MCF 10A (cell line): ENCODE measurements around the genes PLCG2, MBTPS1, TAF1C and MEAK7.

DNA sequence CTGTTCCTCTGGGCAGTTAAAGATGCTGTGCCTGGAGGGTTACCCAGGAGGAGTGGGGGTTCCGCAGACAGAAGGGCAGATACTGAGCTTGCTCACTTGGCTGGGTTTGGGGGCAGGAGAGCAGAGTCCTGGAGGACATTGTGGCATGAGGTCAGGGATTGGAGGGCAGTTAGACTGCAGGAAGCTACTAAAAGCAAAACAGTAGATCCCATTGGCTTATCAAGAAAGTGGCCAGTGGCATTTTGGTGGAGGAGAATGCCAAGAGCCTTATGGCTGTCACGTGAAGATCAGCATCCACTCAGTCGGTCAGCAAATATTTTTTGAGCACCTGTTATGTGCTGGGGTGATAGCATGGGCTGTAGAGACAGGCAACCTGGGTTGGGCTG lies 101.4 kb upstream of the PLCG2 start:
- PRO-cap, result no peak
- RRBS, result no CpG with 5 or more reads among the region's 3 CpGs

DNA sequence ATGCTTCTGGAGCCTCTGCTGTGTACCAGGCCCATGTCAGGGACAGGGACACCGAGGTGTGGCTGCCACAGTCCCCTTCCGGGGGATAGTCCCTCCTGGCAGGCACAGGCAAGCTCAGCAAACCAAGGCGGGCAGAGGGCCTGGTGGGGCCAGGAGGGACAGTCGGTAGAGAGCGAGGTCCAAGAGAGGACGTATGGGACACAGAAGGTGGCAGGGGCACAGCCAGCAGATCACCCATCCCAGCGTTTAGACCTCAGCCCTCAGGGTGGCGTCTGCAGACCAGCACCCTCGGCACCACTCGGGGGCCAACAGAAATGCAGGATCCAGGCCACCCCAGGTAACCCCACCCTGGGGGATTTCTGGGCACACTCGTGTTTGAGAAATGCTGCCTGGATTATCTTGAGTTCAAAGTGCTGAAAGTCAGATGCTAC lies 71.1 kb upstream of the PLCG2 start:
- PRO-cap, result no peak
- RRBS, result no CpG with 5 or more reads among the region's 11 CpGs

GRCh38 chr16:81709812-81710289 lies 69.2 kb upstream of the PLCG2 start:
- PRO-cap, result no peak
- RRBS, result no CpG with 5 or more reads among the region's 23 CpGs

DNA sequence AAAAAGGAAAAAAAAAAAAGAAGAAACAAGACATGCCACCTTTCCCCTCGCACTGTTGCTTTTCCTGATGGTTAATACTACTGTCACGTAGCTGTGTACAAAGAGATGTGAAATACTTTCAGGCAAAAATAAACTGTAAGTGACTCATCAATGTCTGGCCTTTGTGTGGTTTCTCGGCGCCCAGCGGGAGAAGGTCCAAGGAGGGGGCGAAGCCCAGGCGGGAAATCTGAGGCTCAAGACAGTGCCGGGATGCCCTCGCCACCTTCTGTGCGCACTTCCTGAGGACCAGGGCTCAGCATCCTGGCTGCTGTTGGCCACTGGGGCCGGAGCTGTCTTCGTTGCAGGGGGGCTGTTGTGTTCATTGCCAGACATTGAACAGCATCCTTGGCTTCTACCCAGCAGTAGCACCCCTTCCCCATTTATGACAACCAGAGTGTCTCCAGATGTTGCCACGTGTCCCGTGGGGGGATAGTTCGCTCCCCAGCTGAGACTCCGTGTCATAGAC lies 67.4 kb upstream of the PLCG2 start:
- PRO-cap, result no peak
- RRBS, result 2% methylated on average over 4 of the region's 16 CpGs

DNA sequence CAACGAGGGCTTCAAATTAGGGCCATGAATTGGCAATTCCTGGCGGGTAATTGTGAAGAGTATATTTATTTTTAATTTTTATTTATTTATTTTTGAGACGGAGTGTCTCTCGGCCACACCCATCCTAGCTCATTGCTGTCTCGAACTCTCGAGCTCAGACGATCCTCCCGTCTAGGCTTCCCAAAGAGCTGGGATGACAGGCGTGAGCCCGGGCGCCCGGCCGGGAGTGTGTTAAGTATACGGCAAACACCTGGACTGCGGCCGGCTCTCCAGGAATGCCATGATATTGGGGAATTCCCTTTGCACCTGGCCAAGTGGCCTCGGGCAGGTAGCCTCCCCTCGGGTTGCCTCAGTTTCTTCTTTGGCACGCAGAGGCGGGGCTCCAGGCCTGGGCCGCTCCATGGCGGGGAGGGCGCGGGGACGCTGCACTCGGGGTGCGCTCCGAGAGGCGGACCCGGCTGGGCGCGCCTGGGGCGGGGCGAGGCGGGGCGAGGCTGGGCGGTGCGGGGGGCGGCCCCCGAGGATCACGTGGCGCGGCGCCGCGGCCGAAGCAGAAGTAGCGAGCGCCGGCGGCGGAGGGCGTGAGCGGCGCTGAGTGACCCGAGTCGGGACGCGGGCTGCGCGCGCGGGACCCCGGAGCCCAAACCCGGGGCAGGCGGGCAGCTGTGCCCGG lies at the start of gene PLCG2:
TSS of gene PLCG2 (plus strand) at position 553 of the 673 bp plus-strand sequence.
- PRO-cap, result bidirectional peak, plus-strand start at position 582 of the sequence, minus-strand start at position 427 of the sequence
- RRBS, result under 1% methylated on average over 15 of the region's 67 CpGs

DNA sequence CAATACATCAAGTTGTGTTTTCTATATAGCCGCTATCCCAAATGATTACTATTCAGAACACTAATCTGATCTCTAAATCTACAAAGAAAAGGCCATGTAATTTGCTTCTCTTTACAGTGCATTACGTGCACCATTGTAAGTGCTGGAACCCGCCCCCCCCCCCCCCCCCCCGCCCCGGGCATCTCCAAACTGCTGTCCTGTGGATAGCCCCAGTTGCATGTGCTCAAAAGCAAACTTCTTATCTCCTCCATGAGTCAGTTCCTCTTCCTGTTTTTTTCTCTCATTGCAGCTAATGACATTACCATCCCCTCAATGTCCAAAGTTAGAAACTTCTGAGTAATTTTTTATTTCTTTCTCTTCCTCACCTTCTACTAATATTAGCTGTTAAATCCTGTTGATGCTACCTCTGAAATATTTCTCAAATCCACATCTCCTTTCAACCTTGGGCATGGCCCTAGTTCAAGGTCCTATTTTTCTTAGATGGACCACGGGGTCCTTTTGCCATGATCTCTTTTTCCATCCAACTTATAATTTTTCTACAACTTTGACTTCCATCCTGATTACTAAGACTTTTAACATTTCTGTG lies 74.1 kb downstream of the CDH13 start:
- PRO-cap, result no peak
- RRBS, result no CpG with 5 or more reads among the region's 6 CpGs

DNA sequence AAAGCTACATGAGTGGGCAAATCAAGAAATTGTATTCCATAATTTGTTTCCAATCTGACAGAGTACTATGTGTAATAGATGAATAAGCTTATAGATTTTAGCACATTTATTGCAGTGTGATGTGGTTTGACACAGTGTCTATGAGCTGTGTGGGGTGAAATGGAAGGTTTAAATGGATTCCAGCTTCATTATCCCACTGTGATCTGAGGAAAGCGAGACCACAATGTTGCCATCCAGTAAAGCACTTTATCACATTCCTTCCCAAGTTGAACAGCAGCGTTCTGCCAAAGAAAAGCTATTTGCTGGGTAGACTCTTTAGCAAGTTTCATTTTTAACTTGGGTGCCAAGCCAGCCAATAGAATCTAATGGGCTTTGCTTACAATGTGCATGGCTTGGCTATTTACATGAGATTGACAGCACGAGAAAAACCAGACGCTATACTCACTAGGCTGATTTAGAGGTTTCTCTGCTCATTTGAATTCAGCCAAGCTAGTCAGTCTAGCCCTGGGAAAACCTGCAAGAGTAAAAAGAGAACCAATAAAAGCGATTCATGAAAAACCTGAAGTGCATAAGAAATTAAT lies 108.8 kb downstream of the CDH13 start:
- PRO-cap, result no peak
- RRBS, result no CpG with 5 or more reads among the region's 5 CpGs

GRCh38 chr16:82783788-82784661 lies 157.3 kb downstream of the CDH13 start:
- PRO-cap, result no peak
- RRBS, result no CpG with 5 or more reads among the region's 10 CpGs

- PRO-cap, result no peak
- RRBS, result no CpG with 5 or more reads among the region's 5 CpGs
These were observed 518.9 kb upstream of the HSBP1 start for GRCh38 chr16:83288883-83289233.

- PRO-cap, result no peak
- RRBS, result no CpG with 5 or more reads among the region's 19 CpGs
These were observed 170.7 kb upstream of the HSBP1 start for GRCh38 chr16:83637028-83637502.

- PRO-cap, result no peak
- RRBS, result no CpG with 5 or more reads among the region's 7 CpGs
These were observed 7.8 kb upstream of the HSBP1 start for GRCh38 chr16:83800005-83800305.

DNA sequence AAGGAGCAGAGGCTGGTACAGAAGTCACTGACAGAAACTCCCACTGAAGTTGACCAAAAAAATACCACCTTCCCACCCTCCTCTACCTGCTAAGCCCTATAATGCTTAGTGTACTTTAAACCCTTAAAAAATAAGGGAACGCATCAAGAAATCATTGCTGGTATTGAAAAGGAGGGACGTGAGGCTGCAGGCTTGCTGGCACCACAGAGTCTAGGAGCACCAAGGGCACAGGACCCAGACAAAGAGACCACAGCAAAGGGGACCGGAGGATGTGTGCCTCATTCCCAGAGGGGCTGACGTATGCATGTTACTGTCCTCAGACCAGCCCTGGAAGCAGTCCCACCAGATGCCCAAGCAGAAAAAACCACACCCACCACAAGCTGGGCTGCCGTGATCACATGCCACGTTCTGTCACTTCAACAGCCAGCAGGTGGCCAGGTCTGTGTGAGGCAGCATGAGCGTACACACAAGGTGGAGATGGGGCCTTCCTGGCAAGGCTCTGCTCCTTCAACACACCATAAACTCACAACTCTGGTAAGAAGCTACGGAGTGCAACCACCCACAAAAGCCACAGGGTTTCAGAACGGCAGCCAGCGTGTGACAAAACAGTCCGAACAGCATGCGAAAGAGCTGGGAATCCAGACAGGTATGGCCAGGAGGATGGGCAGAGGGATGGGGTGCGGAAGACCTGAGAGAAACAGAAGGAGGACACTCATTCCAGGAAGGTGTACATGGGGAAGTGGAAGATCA lies 28.1 kb downstream of the MBTPS1 start:
- PRO-cap, result no peak
- RRBS, result no CpG with 5 or more reads among the region's 13 CpGs

DNA sequence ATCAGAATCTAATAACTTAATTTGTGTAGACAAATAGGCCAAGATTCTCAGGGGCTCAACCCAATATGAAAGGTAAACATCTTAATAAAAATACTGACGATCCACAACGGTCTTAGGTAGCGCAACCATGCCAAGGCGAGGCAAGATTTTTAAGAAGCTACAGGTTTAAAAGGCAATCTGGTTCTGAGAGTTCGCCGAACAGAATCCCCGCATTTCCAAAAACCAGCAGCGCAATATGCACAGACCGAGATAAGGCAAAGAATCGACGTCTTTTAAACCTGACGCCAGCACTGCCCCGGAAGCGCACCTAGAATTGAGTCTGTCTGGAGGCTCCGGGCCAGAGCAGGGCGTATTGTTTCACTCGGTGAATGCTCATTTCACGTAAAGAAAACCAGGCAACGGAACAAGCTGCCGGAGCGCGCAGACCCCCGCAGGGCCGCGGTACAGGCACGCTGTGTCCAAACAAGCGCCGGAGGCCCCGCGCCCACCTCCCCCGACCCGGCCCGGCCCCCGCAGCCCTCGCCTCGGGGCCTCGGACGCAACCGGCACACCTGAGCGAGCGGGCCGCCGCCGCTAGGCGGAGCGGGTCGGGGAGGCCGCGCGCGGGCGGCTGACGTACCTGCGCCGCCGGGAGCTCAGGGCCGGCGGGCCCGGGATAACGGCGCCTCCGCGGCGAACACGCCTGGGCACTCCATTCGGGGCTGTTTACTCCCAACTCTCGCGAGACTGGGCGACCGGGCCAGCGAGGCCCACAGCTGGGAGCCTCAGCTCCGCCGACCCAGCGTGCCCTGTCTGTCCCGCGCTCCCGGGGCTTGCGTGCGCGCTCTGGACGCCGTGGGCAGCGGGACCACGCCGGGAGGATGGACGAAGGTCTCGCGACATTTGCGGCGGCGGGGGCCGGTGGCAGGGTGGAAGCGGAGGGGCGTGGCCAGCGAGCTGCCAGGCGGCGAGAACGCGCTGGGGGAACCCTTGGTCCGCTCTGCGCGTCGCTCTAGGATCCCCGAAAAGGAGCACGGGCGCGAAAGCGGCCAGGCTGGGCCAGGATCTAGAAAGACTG lies at the start of gene MBTPS1:
TSS of gene MBTPS1 (minus strand) at position 827 of the 1,057 bp plus-strand sequence.
- PRO-cap, result bidirectional peak, plus-strand start at position 316 of the sequence, minus-strand start at position 274 of the sequence; bidirectional peak, plus-strand start at position 931 of the sequence, minus-strand start at position 707 of the sequence
- RRBS, result under 1% methylated on average over 69 of the region's 108 CpGs

GRCh38 chr16:84186435-84187427 lies at the start of gene TAF1C:
Gene TAF1C (minus strand): TSS chr16:84187057.
- PRO-cap, result bidirectional peak, plus-strand start at chr16:84187134, minus-strand start at chr16:84187037
- RRBS, result under 1% methylated on average over 30 of the region's 66 CpGs

DNA sequence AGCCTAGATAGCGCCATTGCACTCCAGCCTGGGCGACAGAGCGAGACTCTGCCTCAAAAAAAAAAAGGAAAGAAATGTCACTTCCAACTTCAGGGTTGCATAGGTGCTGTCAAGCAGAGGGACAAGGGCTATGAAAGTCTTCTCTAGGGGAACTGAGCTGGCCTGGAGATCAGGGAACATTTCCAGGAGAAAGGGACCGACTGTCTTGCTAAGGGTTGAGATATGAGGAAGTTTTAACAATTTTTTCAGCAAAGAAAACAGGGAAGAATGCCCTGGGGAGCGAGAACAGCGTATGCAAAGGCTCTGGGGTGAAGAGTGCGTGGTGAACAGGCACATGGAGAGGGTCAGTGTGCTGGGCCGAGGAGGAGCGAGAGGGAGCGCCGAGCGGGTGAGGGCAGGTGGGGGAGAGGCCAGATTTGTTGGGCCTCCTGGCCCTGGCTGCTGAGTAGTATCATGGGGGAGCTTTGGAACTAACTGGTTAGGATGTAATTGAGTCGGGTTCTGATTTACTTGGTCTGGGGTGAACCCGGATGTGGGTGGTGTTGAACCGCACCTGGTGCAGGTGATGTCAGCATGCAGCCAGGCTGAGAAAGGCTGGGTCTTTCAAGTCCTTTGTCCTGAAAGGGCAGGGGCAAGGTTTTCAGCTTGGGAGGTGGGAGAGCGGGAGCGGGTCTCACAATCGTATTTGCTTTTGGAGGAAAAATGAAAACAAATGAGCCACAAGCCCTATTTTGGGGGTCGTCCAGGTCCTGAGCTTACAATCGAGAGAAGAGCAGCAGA lies 11.3 kb upstream of the WFDC1 start:
- PRO-cap, result no peak
- RRBS, result no CpG with 5 or more reads among the region's 20 CpGs

- PRO-cap, result no peak
- RRBS, result no CpG with 5 or more reads among the region's 11 CpGs
These were observed 2.4 kb upstream of the WFDC1 start for GRCh38 chr16:84292222-84292661.

GRCh38 chr16:84443450-84443873 lies 61.0 kb downstream of the MEAK7 start:
- PRO-cap, result no peak
- RRBS, result no CpG with 5 or more reads among the region's 11 CpGs

DNA sequence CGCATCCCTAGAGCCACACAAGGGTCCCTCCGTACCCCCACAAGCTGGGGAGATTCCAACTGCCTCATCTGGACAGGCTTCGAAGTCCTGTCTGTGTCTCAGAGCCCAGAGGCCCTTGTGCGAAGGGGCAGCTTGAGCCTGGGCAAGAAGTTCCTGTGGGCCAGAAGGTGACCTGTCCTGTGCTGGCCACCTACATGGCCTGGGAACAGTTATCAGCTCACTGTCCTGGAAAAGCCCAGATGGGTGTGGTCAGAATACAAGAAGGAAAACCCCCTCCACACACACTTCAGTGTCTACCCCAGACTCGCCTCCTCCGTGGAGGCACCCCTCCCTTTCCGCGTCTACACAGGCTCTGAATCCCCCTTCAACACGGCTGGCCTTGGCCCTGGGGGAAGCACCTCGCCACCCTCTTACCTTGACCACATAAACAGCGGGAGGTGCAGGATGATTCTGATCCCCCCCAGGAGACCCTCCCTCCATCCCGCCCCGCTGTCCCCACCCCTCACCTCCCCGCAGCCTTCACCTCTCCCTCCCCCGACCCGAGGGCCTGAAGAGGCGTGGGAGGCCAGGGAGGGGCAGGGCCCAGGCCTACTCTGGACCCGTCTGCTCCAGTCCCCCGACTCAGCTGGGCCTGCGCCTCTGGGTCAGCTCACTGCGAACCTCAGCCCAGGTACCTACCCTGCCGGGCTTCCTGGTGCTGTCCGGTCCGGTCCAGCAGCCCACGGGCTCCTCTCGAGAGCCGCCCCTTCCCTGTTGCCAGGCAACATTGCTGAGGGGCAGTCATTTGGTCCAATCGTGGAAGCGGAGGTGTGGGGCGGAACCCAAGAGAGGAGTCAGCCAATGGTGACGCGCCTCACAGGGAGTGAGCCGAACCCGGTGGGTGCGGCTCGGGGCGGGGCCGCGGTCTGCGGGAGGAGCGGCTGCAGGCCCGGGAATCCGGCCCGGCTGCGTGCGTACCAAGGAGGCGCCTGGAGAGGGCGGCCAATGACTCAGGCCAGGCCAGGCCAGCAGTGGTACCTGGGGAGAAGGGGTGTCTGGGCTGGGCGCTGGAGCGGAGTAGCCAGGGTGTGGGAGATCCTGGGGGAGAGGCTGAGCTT lies at the start of gene MEAK7:
TSS of gene MEAK7 (minus strand) at position 737 of the 1,097 bp plus-strand sequence.
- PRO-cap, result bidirectional peak, plus-strand start at position 363 of the sequence, minus-strand start at position 354 of the sequence; bidirectional peak, plus-strand start at position 945 of the sequence, minus-strand start at position 696 of the sequence
- RRBS, result under 1% methylated on average over 9 of the region's 50 CpGs

GRCh38 chr16:84618508-84619173 lies 763 bp upstream of the COTL1 start:
- PRO-cap, result no peak
- RRBS, result no CpG with 5 or more reads among the region's 10 CpGs

GRCh38 chr16:84659478-84660253 lies 11.4 kb downstream of the KLHL36 start:
- PRO-cap, result no peak
- RRBS, result 91% methylated on average over 15 of the region's 29 CpGs